Skin of body (tissue), 2 donors: ENCODE data around the genes LIMCH1, BEND4, COX7B2, GABRB1 and SLC10A4.

GRCh38 chr4:41437191-41437509 is 100.8 kb upstream of the LIMCH1 start:
- RAMPAGE, long total RNA = no peak

- RAMPAGE, long total RNA = no peak
Measured at GRCh38 chr4:41537826-41538641, at the start of gene LIMCH1. TSS of gene LIMCH1 (plus strand) at chr4:41538157.

DNA sequence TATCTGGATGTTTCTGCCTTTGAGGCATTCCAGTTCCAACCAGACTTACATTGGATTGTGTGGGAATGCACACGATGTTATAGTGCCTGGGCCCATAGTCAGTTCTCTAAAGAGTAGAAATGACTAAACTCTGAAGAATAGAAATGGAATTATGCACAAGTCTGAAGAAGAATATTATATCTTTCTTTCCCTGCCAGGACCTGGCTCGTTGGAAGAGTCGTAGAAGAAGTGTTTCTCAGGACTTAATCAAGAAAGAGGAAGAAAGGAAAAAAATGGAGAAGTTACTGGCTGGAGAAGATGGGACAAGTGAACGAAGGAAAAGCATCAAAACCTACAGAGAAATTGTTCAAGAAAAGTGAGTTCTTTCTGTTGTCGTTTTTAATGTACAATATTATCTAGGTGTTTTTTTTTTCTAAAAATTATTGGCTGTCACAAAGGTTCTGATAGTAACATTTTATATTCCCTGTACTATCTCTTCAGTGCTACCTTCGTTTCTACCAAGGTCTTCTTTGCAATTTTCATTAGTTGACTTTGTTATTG is 102.5 kb downstream of the PHOX2B start:
- RAMPAGE, long total RNA = no peak

GRCh38 chr4:41709711-41710240 is 38.7 kb downstream of the PHOX2B start:
- RAMPAGE, long total RNA = no peak

DNA sequence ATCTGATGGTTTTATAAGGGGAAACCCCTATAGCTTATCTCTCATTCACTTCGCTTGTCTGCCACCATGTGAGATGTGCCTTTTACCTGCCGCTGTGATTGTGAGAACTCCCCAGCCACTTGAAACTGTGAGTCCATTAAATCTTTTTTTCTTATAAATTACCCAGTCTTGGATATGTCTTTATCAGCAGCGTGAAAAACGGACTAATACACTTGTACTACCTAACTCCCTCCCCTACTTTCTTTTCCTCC is 53.3 kb upstream of the PHOX2B start:
- RAMPAGE, long total RNA = no peak

GRCh38 chr4:41935704-41936099 is 473 bp downstream of the TMEM33 start:
- RAMPAGE, long total RNA = no peak

GRCh38 chr4:42043085-42043779 is 52.9 kb downstream of the SLC30A9 start:
- RAMPAGE, long total RNA = no peak

GRCh38 chr4:42152000-42153016 is at the start of gene BEND4:
TSS of gene BEND4 (minus strand) at chr4:42152655.
- RAMPAGE, long total RNA = no peak

DNA sequence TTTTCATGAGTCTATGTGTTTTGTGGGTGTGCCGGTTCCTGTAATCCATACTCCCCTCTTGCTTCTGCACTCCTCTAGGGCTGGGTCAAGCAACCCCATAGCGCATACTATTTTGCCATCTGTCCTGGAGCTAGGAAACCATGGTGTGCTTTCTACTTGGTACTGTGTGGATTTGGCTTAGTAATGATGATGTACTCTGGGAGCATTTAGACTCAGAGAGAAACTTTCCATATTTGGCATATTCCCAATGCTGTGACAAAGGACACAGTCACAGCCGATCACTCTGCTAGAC is 86.2 kb upstream of the GRXCR1 start:
- RAMPAGE, long total RNA = no peak

DNA sequence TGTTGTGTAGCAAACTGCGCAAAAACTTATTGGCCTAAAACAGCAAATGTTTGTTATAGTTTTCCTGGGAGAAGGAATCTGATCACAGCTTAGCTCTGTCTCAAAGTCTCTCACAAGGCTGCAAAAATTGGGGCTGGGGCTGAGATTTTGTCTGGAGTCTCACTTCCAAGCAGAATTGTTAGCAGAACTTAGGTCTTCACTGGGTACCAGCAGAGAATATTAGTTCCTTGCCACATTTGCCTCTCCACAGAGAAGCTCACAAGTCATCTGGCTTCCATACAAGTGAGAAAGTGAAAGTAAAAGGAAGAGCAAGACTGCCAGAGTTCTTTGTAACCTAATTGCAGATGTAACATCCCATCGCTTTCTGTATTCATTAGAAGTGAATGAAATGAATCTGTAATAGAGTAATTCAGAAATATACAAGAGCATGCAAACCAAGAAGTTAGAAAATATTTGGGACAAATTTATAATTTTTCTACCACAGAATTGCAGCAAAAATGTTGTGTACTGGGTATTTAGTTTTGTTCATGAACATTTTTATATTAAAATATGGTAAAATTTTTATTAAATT is 624.1 kb upstream of the GNPDA2 start:
- RAMPAGE, long total RNA = no peak

- RAMPAGE, long total RNA = no peak
Measured at GRCh38 chr4:46909132-46909481, at the start of gene COX7B2. TSS of gene COX7B2 (minus strand) at chr4:46909245.

GRCh38 chr4:46992307-46992877 is 989 bp downstream of the GABRA4 start:
- RAMPAGE, long total RNA = no peak

GRCh38 chr4:47031086-47031903 is at the start of gene GABRB1:
TSS of gene GABRB1 (plus strand) at chr4:47031567.
- RAMPAGE, long total RNA = no peak

GRCh38 chr4:47500181-47500771 is 15.2 kb downstream of the ATP10D start:
- RAMPAGE, long total RNA = no peak

DNA sequence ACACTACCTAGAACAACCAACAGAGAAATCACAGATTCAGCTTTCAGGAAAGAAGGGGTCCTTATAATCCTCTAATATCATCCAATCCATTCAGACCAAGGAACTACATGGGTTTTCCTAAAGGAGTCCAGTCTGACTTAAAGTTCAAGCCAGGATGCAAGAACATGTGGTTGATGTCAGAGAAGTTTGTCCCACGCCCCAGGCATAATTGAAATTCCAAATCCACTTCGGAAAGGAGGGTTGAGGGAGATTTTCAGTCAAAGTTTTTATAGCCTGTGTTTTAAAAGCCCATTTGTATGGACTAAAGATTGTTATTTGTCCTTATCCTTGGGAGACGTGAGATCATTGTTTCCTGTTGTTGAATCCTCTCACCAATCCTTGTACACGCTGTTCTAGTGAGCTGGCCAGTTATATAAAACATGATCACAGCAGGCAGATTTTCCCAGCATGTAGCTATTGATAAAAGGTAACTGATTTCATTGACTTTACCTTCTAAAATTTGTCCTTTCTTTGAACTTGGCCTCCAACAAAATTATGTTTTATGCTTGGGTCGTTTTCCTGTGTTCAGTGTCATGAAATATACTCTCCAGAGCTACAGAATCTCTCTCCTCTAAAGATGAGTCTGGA is 92.7 kb downstream of the ATP10D start:
- RAMPAGE, long total RNA = no peak

DNA sequence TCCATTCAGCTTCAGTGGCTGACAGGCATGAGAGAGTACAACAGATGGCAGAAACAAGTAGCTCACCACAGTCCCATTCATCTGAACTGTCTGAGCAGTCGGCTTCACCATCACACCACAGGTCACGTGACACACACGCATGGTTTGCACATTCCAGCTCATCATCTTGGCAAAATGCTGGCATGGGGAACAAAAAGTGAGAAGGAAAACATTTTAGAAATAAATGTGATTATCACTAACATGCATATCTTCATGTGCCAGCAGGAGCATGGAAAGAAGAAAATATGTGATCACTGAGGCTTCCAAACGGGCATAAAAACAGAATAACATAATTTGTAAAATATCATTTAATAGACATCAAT is 158.0 kb downstream of the ATP10D start:
- RAMPAGE, long total RNA = no peak

GRCh38 chr4:47914775-47914924 is 267 bp upstream of the NFXL1 start:
- RAMPAGE, long total RNA = no peak

GRCh38 chr4:48196513-48197113 is 62.6 kb upstream of the TXK start:
- RAMPAGE, long total RNA = no peak

DNA sequence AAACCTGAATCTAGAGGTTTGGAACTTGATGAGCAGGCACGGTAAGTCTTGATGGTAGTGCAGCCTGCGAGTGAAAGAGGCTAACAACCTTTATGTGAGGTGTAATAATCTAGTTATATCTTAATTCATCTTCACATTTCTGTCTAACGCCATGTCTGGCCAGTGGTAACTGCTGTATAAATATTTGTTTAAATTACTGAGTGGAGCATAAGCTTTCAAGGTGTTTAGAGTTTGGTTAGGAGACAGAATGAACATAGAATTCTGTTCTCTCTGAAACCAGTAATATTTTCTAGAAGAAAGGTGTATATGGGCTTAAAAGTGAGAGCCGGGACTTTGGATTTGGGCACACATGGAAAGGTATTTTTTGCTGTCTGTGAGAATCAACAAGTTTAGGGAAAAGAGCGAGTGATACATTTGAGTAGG is 10.2 kb downstream of the SLAIN2 start:
- RAMPAGE, long total RNA = no peak

GRCh38 chr4:48482887-48483703 is at the start of gene SLC10A4:
TSS of gene SLC10A4 (plus strand) at chr4:48483343.
- RAMPAGE, long total RNA = no peak